Hair follicular keratinocyte (primary cell): Measurements from ENCODE around the gene GRID2IP.

- RAMPAGE, long total RNA, result no peak
These were observed 22.2 kb downstream of the TNRC18 start for GRCh38 chr7:5401392-5401921.

DNA sequence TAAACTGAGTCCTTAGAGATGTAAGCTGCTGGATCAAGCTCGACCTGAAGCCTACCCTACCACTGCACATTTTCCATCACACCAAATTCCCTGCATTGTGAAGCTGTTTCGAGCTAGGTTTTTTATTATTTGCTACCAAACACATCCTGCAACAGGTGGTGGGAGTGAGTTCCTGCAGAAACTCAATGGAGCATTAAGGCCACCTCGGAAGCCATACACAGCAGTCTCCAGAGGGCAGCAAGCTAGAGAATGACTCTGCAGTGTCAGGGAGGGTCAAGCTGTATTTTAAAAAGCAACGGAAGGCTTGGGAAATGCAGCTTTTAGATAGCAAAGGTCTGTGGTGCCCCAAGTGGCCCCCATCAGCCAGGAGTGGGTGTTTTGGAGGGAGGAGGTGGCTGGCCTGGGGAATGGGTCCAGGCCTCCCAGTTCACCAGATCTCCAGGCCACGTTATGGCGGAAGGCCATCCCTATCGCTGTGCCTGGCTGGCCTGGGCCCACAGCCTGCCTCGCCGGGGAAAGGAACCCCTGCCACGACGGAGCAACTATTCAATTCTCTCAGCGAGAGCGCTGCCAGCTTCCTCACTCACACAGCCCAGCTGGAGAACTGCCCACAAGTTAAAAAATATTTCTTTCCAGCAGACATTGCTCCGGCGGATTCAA, 33.9 kb upstream of the TNRC18 start:
- RAMPAGE, long total RNA, result no peak

DNA sequence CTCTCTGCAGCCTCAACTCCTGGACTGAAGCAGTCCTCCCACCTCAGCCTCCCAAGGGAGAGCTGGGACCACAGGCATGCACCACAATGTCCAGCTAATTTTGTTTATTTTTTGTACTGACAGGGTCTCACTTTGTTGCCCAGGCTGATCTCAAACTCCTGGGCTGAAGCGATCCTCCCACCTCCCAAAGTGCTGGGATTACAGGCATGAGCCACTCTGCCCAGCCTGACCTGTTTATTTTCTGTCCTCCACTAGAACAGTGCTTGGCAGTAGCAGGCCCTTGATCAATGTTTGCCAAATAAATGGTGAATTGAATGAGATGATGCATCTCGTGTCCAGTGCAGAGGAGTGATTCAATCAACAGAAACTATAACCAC, 5.1 kb upstream of the FBXL18 start:
- RAMPAGE, long total RNA, result no peak

DNA sequence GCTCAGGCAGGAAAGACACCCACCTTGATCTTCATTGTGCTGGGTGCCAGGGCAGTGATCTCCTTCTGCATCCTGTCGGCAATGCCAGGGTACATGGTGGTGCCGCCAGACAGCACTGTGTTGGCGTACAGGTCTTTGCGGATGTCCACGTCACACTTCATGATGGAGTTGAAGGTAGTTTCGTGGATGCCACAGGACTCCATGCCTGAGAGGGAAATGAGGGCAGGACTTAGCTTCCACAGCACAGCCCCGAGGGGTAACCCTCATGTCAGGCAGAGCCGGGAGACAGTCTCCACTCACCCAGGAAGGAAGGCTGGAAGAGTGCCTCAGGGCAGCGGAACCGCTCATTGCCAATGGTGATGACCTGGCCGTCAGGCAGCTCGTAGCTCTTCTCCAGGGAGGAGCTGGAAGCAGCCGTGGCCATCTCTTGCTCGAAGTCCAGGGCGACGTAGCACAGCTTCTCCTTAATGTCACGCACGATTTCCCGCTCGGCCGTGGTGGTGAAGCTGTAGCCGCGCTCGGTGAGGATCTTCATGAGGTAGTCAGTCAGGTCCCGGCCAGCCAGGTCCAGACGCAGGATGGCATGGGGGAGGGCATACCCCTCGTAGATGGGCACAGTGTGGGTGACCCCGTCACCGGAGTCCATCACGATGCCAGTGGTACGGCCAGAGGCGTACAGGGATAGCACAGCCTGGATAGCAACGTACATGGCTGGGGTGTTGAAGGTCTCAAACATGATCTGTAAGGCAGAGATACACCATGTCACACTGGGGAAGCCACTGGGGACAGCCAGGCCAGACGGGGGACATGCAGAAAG, 2.2 kb downstream of the ACTB start:
- RAMPAGE, long total RNA, result no peak

DNA sequence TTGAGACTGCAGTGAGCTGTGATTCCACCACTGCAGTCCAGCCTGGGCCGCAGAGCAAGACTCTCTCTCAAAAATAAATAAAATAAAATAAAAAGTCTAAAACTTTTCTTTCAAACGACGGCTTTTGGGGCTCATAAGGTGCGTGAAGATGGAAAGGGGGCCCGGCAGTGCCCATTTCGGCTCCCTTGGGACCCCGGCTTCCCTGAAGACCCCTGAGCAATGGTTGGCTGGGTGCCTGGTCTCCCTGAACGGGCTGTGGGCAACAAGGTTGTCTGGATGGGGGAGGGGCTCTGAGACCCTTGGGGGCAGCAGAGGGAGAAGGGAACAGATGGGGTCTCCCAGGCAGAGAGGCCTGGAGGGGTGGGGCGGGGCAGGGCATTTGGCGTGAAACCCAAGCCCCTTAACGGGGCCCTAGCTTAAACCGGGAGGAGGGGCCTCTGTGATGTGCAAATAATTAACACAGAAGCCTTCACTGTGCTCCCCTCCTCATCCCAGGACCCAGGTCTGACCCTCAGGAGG, 17.8 kb downstream of the FSCN1 start:
- RAMPAGE, long total RNA, result no peak

DNA sequence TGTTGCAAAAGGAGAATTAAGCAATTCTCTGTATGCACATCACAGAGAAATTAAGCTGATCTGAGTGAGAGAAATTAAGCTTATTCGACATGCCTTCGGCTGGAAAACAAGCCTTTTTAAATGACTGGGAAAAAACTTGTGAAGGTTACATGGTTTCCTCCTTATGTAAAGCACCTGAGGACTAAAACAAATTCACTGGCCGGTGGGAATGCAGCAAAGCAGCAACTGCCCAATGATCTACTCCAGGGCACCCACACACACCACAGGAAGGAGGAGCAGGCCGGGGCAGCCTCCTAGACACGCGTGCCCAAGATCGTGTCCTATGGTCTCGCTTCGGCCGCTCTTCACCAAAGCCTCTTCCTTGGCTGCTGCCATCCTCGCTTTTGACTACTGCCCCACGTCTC, 85.2 kb downstream of the RNF216 start:
- RAMPAGE, long total RNA, result no peak

GRCh38 chr7:5712557-5713022, 68.9 kb downstream of the RNF216 start:
- RAMPAGE, long total RNA, result no peak

GRCh38 chr7:5822543-5823650, 41.4 kb upstream of the RNF216 start:
- RAMPAGE, long total RNA, result no peak

GRCh38 chr7:6026423-6027371, 4.5 kb upstream of the ANKRD61 start:
- RAMPAGE, long total RNA, result no peak

DNA sequence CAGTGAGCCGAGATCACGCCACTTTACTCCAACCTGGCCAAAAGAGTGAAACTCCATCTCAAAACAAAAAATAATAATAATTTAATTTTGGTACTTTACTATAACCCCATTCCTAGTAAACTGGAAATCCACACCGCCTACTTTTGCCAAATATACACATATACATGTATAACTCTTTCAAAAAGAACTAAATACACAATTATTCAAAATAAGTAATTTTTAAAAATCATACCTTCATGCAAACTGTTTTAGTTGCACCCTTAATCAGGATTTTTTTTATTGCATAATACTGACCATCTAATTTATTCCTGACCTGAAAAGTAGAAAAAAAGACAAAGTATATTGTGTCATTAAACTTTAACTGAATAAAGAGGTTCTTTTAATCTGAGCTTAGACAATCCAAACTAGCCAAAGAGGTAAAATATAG, 13.1 kb downstream of the EIF2AK1 start:
- RAMPAGE, long total RNA, result no peak

GRCh38 chr7:6139369-6140435, 35.0 kb downstream of the USP42 start:
- RAMPAGE, long total RNA, result no peak

GRCh38 chr7:6154485-6155376, 50.0 kb downstream of the USP42 start:
- RAMPAGE, long total RNA, result no peak

- RAMPAGE, long total RNA, result no peak
These were observed 29.2 kb downstream of the CYTH3 start for GRCh38 chr7:6243051-6243770.

GRCh38 chr7:6266359-6267170, 5.9 kb downstream of the CYTH3 start:
- RAMPAGE, long total RNA, result no peak

GRCh38 chr7:6307768-6308113, 35.3 kb upstream of the CYTH3 start:
- RAMPAGE, long total RNA, result no peak

DNA sequence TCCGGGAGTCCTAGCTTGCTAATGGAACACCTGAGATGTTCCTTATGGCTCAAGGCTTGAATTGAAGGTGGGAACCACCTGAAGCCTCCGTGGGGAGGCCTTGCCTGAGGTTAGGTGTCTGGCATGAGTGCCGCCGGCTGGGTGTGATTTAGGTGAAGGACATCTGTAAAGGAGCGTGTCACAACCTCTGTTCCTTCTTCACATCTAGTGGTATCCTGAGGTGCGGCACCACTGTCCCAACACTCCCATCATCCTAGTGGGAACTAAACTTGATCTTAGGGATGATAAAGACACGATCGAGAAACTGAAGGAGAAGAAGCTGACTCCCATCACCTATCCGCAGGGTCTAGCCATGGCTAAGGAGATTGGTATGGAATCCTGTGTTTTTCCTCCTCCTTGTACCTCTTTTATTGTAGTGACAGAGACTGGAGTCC, 27.4 kb downstream of the RAC1 start:
- RAMPAGE, long total RNA, result no peak

GRCh38 chr7:6423111-6423719, 24.5 kb downstream of the DAGLB start:
- RAMPAGE, long total RNA, result no peak

DNA sequence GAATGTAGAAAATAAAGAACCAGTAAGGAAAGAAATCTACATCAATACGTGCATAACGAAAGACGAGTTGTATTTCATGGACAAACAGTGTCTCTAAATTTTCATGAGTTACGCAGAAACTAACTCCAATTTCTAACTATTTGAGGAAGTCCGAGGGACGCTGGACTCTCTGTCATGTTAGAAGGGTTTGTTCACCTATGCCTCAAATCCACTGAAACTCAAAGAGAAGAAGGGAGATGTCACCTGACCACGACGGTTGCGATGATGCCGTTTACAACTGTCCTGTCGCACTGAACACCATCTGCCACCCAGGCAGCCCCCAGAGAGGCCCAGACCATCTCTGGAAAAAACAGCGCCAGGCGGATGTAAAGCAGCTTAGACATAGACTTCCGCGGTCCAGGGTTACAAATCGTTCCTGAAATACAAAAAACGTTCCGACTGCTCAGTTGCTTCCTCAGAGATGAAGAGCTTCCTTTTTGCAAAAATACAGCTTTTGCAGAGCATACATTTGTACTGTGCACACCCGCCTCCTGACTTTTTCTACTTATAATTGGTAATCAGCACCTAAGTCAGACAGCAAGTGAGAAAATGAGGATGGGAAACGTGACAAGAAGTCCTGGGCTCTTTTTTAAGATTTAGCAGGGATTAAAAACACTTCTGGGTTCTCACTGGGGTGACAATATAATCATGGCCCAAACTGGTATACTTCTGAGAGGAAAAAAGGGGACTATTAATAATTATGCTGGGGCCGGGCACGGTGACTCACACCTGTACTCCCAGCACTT, 11.4 kb downstream of the DAGLB start:
- RAMPAGE, long total RNA, result no peak

GRCh38 chr7:6551180-6551565, at the start of gene GRID2IP:
Gene GRID2IP (minus strand): TSS chr7:6551461.
- RAMPAGE, long total RNA, result no peak

DNA sequence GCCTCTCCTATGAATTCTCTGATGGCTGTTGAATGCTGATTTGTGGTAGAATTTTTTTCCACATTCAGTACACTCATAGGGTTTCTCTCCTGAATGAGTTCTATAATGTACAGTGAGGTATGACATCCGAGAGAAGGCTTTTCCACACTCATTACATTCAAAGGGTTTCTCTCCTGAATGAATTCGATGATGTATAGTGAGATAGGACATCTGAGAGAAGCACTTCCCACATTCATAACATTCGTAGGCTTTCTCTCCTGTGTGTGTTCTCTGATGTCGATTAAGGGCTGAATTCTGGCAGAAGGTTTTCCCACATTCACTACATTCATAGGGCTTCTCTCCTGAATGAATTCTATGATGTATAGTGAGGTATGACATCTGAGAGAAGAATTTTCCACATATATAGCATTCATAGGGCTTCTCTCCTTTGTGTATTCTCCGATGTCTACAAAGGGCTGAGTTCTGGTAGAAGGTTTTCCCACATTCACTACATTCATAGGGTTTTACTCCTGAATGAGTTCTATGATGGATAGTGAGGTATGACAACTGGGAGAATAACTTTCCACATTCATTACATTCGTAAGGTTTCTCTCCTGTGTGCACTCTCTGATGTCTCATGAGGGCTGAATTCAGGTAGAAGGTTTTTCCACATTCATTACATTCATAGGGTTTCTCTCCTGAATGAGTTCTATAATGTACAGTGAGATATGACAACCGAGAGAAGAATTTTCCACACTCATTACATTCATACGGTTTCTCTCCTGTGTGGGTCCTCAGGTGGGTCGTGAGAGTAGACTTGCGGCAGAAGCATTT, 15.7 kb downstream of the ZNF12 start:
- RAMPAGE, long total RNA, result no peak